ENCODE measurements around a stretch of chr4.

- RRBS, result no CpG with 5 or more reads among the region's 11 CpGs
Observed at GRCh38 chr4:138112660-138113656, 129.2 kb downstream of the SLC7A11 start.

DNA sequence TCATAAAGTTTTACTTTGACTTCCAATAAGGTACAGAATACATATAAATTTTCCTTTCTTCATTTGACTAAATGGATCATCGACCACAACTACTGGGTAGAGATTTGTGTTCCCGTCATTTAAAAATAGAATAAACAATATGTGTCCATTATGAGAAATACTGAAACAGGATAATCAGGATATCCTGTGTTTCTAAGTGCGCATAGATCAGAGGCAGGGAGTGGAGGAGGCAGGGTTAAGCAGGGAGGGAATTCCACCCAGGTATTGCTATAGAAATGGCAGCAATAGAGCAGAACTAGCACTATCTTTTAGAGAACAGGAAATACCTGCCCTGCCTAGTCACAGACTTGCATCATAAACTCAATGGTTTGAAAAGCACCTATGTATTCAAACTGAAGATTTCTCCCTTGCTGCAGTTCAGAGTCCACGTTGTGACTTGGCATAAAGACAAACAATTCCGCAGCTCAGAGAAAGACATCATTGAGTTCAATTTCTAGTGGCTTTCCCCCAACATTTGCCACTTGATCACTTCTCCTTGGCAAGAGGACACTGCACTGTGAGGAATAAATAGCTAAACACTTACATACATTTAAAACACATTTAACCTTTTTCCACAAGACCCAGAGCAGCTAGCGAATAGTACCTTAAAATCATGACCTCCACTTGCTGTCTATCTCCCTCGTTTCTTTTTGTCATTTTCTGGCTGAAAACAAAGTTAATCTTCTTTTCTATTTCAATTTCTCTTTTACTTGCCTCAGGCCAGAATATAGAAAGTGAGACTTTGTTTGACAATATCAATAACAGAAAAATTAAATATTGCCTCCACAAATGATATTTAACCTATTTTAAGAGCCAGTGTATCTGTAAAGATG, 42.5 kb downstream of the SLC7A11 start:
- RRBS, result no CpG with 5 or more reads among the region's 7 CpGs

DNA sequence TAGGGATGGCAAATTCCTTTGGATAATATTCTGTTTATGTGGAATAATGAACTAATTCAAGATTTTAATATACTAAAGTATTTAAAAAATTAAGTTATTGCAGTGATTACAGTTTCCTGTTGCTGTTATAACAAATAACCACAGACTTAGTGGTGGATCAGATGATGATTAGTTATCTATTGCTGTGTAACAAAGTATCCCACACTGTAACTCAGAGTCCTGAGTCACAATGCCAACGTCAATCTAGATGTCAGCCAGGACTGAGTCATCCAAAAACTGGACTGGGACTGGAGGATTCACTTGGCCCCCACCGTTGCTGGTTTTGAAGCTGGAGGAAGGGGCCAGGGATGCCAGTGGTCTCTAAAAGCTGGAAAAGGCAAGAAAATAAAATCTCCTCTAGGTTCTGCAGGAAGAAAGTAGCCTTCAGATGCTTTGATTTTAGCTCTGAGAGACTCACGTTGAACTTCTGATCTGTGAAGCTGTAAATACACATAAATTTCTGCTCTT, 148.2 kb upstream of the SLC7A11 start:
- RRBS, result no CpG with 5 or more reads among the region's 3 CpGs

GRCh38 chr4:138939739-138940179, 75.8 kb upstream of the NOCT start:
- RRBS, result no CpG with 5 or more reads among the region's 4 CpGs

DNA sequence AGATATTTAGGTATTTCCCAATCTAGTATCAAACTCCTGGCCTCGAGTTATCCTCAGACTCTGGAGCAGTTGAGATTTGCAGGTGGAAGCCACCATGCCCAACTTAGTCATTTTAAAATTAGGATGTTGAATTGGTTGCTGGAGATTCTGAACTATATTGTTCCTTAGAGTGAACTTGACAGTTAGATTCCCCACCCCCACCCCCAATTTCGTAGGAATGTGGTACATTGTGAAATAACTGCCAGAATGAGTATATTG, 2.2 kb downstream of the NOCT start:
- RRBS, result no CpG with 5 or more reads among the region's 2 CpGs

DNA sequence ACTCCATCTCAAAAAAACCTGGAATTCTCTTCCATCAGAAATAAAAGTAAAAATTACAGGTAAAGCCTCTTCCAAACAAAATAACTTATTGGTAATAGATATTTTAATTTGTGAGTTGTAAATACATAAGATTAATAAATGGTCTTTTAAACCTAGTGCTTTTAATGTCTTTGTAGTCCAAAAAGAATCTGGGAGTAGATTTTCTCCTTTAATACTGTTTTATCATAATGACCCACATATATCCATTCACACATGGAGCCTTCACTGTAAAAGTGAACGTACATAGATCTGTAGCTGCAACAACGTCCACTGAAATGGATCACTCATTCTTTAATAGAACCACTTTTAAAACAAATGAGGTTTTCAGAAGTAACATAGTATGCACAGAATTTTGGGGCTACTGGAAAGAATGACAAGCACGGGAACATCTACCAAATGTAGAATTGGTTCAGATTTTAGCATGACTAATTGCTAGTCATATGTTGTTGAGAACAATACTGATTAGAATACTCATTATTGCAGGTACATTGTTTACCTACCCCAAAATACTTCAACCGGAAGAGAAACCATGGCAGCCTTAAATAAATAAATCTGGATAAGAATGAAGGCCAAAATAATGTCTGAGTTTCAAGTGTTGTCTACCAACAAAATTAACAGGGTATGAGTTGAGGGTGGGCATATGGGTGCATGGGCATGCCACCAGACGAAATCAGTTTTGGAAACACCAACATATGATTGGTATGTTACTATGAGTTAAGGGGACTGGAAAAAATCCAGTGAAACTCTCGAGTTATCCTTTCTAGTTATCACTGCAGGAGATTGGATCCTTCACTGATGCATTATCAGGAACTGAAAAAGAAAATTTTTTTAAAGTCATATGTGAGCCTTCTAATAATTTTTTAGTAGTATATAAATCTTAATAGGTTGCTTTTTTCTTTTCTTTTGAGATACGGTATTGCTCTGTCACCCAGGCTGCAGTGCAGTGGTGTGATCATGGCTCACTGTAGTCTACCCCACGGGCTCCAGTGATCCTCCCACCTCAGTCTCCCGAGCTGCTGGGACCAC, 32.2 kb downstream of the NOCT start:
- RRBS, result no CpG with 5 or more reads among the region's 9 CpGs

- RRBS, result no CpG with 5 or more reads among the region's 1 CpG
Observed at GRCh38 chr4:139137594-139137974, 39.4 kb downstream of the ELF2 start.

DNA sequence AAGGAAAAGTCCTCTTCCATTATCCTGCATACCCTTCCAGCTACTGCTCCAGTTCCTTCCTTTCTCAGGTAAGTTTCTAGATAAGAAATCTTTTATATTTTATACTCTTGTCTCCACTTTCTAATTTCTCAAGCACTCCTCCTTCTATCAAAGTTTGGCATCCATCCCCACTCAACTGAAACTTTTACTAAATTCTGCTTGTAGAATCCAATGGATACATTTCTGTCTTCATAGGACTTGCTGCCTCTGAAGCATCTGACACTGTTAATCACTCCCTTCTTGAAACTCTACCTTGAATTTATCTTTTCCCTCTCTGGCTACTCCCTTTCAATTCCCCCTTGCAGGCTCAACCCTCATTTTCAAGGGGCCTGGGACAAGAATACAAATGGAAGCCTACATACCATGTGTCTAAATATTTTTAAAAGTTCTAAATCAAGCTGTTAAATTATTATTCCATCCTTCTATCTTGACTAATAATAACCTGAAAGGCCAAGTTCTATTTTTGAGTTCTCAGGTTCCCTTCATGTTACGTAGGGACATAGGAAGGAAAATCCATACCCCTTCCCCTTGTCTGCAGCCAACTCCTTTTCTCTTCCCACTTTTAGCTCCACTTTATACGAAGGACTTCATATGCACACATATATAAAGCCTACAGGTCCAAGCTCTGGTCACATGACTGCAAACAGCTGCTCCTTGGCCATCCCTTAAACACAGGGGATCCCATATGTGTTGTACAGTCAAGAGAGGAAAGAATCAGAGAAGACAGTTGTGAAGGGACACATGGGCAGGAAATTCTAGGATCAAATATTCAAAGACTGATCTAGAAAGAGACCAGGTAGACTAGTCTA, 36.0 kb downstream of the ELF2 start:
- RRBS, result no CpG with 5 or more reads among the region's 2 CpGs

GRCh38 chr4:139172245-139172858, 4.7 kb downstream of the ELF2 start:
- RRBS, result no CpG with 5 or more reads among the region's 3 CpGs

DNA sequence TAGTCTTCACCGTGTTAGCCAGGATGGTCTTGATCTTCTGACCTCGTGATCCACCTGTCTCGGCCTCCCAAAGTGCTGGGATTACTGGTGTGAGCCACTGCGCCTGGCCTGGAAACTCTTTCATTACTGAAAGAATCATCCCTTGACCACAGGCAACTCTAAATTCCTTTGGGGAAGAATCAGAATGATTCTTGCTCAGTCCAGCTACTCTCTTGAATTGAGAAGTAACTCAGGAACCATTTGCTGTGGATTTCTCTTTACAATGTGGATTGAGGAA, 6.0 kb upstream of the MGARP start:
- RRBS, result no CpG with 5 or more reads among the region's 4 CpGs

GRCh38 chr4:139294723-139296189, 6.0 kb upstream of the NAA15 start:
- RRBS, result 2% methylated on average over 21 of the region's 66 CpGs

DNA sequence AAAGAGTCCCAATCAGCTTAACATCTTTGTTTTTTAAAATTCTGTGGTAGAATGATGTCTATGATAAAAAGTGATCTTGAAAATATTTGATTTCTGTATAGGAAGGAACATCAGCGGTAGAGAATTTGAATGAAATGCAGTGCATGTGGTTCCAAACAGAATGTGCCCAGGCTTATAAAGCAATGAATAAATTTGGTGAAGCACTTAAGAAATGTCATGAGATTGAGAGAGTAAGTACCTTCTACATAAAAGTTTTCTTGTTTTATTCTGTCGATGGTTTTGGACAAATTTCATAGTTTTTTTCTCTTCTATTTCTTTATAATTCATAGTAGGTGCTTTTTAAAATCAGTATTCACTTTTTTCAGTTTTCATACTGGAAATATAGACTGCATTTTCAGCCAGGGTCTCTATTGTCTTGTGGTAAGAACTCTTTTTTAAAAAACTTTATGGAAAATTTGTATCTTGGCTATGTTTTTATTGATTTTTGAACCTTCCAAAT, 58.2 kb upstream of the NDUFC1 start:
- RRBS, result no CpG with 5 or more reads among the region's 2 CpGs

GRCh38 chr4:139410237-139410877, 43.6 kb upstream of the RAB33B start:
- RRBS, result no CpG with 5 or more reads among the region's 2 CpGs

DNA sequence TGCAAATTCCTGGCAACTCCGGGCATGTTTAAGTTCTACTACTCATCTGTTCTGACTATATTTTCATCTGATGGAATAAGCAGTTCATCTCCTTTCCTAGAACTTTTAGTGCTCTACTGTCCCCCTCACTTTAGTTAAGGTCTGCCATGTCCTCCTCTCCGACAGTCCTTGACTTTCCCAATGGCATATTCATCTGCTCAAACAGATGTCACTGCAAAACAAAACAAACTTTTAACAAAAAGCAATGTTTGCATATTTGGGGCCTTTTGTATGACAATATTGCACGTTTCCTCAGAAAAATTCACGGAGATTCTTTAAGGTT, 1.2 kb upstream of the RAB33B start:
- RRBS, result no CpG with 5 or more reads among the region's 4 CpGs

DNA sequence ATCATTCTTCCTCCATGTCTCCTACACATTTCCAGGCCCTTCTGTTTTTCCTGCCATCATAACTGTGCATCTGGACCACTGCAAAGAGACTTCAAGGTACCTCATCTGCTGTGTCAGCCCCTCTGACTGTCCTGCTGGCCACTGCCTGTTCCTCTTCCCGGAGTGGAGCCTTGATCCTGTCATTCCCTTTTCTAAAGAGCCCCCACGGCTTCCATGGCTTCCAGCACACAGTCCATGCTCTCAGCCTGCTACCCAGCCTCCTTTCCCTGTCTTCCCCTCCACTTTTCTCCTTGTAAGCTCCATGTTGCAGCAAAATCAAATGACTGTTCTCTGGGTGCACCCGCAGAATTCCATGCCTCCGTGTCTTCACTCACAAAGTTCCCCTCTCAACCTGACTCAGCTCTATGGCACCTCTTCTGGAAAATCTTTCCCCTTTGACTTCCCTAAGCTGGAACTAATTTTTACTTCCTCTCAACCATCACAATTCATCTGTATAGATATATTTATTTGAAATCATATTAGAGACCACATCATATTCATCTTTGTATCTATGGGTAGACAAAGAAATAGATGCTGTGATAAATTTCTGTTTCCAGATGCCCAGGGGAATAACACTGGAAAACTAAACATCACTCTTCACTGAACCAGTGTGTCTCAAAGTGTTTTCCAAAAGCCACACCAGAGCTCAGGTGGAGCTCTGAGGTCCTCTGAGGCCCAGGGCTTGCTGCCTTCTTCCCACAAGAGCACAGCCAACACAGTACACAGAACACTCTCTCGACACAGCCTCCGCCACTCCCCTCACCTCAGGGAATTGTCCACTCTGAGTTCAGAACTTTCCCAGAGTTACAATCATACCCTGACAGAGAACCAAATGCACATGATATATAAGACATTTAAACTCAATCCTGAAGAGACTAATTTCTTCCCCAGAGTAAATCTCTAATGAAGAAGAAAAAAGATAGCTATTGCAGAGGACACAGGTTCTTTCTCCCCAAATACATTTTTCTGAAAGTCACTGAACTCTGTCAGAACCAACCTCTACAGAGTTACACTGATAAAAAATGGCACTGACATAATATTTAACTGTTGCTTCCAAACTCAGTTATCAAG, 3.3 kb downstream of the SETD7 start:
- RRBS, result no CpG with 5 or more reads among the region's 6 CpGs

DNA sequence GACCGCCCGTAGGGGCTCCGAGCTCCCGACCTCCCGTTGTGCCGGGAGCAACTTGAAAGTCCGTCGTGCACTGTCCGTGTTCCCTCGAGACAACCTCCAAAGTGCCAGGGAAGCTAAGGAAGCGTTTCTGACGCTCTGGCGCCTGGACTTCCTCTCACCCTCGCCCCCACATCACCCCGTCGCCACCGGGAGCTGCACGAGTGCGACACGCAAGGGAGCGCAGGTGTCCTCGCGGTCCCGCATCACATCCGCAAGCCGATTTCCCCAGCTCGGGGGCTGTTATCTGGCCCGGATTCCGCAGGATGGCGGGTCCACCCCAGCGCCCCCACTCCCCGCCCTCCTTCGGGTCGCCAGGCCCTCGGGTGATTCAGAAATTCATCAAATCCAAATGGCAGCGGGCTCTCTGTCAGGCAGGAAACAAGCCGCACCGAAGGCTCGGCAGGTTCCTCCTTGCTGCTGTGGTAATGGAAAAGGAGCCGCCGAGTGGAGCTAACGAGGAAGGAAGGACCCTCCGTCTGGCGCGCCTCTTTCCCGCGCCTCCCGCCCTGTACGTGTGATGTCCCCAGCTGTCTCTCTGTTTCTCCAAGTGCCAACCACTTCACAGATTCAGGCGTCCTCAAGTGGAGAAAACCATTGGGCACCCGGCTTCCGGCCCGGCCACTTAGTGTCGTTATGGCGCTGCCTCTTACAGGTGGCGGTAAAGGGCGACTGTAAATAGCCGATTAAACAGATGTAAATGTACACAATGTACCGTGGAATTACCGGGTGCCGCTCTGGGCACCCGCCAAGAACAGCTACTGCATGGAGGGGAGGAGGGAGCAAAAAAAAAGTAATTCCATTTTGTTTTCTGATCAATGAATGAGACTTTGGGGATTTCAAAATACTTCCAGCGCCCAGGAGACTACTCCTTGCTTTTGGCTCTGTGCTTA, 936 bp upstream of the SETD7 start:
- RRBS, result 2% methylated on average over 17 of the region's 63 CpGs

- RRBS, result no CpG with 5 or more reads among the region's 15 CpGs
Observed at GRCh38 chr4:139666660-139667637, 1.3 kb downstream of the MGST2 start.

DNA sequence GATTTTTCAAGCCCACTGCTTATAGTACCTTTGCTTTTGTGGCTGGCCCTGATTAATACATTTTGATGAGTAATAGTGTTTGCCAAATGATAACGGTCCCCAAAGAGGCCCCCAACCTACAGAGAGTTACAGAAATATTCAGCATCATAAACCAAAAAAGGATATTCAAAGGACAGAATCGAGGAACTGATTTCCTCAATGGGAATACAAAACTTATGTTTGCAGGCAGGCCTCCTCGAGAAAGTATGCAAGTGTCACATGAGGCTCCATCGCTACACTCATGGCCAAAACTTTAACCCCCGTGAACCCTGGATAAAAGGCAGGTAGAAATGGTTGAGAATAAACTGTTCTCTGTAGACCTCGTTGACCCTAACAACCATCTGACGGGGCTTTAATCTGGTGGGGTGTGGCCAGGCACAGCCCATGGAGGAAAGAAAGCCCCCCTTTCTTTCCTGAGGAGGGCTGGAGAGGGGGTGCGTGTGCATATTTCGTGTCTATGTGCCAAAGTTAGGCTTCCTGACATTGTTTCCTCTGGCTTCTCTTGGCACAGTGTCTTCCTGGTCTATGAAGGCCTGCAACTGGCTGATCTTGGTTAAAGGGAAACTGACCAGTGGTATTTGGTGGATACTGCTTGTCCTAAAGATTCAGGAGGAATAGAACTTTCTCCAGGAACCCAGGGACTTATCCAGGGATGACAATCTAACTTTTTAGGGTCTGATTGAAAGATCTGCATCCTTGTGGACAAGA, 97.0 kb downstream of the MGST2 start:
- RRBS, result no CpG with 5 or more reads among the region's 9 CpGs

GRCh38 chr4:139986000-139986247, 168.1 kb downstream of the MAML3 start:
- RRBS, result no CpG with 5 or more reads among the region's 4 CpGs

GRCh38 chr4:140012354-140013420, 141.3 kb downstream of the MAML3 start:
- RRBS, result 55% methylated on average over 2 of the region's 13 CpGs